ENCODE data around the gene NCOA3.

DNA sequence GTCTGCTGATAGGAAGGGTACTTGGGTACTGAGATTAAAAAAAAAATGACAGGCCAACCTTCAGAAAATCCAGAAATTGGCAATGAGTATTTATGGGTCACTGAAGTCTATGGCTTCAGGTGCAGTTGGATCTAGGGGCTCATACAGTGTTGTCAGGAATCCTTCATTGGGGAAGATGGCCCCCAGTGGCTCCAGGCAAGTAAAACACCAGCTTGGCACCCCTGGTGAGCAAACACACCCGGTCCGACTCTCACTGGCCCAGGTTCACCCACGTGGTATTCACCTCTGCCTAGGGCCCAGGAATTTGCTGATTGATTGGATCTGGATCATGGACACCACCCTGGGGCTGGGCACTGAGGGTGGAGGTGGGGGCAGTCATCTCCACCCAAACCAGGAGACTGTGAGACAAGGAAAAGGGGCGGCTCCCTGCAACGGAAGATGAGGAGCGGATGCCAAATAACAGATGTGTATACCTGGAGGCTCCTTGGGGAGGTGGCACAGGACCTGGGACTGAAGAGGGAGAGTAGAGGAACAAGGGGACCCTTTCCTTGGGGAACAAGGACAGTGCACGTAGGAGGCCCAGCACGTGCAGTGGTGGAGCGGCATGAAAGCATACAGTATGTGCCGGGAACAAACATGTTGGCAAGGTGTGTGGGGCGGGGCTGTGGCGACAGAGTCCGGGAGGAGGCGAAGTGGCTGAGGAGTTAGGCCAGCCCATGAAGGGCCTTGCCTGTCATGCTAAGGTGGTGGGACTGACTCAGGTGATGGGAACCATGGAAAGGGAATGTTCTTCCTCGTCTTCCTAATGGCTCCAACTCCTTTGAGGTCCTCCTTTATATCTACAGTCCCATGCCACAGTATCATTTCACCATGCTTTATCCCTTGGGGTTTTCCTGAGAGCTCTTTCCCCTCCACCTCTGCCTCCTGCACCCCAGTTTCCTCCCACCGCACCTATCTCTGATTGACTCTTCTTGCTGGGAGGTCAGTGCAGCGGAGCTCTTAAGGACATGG lies 4.9 kb downstream of the SLC2A10 start:
- PRO-cap = no peak

GRCh38 chr20:46994436-46994739 lies 99.7 kb downstream of the EYA2 start:
- PRO-cap = no peak

DNA sequence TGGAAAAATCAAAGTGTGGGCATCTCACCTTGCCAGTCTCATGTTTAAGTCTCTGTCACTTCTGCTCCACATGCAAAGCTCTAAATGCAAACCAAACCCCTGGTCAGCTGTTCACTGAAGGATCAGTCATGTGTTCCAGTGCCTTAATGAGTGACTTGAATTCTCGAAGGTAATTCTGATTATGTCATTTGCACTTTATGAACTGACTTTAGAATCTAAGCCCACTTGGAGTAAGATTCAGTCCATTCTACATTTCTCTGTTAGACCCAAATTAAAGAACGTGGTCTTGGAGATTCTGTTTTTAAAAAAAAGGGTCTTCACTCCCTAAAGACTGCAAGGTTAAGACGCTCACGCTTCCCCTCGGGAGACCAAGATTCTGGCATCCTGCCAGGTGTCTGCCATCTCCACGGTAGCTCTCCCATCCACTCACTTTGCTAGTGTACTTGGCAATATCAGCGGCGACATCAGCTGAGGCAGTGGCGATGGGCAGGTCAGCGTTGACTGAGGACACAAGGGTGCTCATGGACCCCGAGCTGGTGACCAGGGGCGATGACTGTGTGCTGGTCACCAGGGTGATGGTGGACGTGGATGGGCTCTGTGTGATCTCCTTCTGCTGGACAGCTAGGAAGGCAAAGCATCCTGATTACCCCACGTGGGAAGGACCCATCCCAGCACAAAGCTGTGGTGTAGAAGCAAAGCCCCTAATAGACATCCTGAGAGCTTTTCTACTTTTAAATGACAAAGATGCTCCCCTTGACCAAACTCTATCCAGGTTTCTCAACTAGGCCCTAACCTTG lies 120.4 kb downstream of the ZMYND8 start:
- PRO-cap = no peak

DNA sequence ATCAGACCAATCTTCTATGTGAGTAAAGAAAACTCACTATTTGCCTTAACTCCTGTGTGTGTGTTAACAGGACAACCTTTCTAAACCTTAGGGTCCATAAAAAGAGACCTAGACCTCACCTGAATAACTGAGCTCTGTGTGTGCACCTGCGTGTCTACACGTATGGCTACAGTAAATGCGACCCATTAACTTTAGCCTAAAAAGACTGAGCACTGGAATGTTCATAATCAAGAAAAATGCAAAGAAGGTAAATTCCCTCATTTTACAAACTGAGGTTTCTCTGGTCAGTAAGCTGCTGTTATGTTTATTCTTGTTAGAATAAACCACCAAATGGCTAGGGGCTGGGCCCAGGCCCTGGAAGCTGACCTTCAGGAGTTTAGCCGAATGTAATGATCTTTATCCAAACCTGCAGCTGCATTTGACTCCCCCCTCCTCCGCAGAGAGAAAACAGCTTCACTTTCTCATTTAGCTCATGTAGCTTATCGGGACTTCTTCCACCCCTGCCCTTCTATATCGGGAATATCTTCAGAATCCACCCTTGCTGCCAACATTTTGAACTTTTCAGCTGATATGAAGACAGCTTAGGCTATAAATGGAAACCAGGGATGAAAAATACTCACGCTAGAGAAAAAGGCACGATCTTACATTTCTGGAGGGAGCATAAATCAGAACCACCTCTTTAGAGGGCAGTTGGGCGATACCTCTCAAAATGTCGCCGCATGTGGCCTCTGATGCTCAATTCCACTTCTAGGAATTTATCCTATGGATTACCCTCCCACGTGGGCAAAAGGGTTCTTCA lies 102.7 kb downstream of the ZMYND8 start:
- PRO-cap = no peak

DNA sequence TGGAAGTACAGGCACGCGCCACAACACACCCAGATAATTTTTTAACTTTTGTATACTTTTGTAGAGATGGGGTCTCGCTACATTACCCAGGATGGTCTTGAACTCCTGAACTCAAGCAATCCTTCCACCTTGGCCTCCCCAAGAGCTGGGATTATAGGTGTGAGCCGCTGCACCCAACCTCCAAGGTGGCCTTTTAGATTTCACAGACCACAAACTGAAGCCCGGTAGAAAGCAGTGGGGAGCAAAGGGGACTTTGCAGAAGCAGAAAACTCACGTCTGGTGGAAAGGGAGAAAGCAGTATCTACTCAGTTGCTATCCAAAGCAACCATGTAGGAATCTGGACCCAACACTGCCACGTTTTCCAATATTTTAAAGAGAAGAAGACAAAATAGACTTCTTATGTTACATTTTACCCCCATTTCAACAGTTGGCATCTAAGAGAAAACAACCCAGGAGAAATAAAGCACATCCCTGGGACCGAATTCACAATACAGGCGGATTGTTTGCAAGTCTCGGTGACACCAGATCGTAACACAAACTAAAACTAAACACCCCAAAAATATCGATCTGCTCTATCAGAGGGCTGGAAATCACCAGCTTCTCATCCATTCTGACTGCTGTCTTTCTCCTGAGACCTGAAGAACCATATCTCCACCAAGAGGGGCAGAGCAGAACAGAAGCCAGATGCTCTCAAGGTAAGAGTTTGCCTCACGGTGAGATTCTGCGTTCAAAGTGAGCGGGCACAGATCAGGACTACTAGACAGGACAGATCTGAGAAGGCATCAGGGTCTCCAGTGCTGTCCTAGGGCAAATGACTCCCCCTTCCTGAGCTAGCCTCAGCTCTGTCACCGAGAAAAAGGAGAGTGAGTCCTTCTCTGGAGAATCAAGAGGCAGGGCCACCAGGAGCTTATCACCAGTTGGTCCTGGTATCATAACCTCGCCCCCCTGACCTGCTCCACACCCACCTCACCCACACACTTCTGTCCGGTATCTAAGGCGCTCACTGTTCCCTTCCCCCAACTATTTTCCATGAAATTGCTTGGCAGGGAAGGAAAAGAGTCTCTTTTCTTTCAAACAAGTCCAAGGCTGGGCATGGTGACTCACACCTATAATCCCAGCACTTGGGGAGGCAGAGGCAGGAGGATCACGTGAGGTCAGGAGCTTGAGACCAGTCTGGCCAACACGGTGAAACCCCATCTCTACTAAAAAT lies 78.0 kb downstream of the ZMYND8 start:
- PRO-cap = no peak

DNA sequence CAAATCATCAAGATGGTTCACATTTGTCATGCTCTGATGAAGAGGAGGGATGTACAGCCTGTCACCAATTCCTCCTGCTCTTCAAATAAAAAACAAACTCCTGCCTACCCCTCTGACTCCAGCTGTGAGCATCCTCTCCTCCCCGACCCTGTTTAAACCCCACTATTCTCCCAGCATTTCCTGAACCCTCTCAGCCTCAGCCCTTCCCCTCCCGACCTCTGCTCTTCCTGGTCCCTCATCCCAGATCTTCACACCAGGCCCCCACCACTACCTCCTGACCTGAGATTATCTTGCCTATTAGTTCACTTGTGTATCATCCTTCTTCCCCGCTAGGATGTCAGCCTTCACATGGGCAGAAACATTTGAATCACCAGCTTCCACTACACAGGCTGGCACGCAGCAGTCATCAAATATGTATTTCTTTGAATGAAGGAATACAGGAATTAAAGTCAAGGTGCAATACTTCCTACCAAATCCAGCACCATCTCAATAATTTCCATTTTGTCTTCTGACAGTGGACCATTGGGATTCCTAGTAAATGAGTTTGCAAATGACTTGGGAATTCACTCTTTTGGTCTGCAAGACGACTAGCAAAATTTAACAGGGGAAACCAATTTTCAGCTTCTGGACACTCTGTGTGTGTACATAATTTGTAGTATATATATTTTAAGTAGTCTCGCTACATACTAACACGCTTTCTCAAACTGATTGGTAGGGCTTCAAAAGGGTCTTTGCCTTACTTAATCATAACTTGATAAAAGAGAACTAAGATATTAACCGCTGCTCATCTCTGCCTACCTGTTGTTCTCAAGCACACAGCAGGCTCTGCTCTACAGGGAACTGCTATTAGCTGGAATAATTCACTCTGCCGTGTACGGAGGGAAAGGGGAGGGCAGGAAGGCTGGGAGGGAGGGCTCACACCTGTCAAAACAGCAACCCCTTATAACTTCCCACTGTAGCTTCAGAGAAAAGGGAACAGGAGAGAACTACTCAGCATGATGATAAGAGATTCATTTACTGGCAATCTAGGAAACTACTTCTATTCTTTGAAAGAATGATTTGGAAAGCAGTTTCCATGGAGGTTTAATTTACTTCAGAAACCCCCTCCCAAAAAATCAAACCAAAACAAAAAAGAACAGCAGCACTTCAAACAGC lies 75.4 kb downstream of the ZMYND8 start:
- PRO-cap = no peak

- PRO-cap = no peak
These were observed 60.5 kb downstream of the ZMYND8 start for GRCh38 chr20:47295509-47296802.

DNA sequence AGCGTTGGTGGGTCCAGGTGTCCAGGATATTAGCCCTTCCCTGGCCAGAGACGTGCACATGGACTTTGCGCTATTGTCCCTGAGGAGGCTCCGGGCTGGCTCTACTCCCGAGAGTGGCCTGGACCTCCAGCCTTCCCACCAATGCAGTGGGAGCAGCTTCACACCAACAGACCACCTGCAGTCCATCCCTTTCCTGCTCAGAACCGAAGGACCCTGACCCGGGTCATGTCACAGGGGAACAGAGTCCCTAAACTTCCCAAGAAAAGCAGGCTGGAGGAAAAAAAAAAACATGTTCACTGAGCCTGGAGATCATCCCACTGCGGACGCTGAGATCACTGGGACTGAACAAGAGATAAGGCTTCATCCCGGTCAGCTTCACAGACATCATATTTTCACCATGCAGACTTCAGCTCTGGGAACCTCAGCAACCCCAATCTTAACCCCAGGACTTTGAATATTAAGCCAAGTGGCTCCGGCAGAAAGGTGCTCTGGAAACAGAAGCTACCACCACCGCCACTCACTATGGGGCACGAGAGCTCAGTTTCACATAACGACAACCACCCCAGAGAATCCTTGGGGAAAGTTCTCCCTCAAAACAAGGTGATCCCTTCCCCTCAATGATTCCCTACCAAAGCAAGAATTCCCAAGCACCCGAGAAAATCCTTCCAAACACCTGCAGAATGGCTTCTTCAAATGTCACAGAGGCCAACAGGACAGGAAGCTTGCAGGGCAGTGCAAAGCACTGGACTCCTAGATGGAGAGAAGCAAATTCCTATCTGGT lies 18.2 kb downstream of the ZMYND8 start:
- PRO-cap = no peak

GRCh38 chr20:47360164-47361428 lies 4.1 kb upstream of the ZMYND8 start:
- PRO-cap = bidirectional peak, plus-strand start at chr20:47360433, minus-strand start at chr20:47360273; bidirectional peak, plus-strand start at chr20:47360800, minus-strand start at chr20:47360856

DNA sequence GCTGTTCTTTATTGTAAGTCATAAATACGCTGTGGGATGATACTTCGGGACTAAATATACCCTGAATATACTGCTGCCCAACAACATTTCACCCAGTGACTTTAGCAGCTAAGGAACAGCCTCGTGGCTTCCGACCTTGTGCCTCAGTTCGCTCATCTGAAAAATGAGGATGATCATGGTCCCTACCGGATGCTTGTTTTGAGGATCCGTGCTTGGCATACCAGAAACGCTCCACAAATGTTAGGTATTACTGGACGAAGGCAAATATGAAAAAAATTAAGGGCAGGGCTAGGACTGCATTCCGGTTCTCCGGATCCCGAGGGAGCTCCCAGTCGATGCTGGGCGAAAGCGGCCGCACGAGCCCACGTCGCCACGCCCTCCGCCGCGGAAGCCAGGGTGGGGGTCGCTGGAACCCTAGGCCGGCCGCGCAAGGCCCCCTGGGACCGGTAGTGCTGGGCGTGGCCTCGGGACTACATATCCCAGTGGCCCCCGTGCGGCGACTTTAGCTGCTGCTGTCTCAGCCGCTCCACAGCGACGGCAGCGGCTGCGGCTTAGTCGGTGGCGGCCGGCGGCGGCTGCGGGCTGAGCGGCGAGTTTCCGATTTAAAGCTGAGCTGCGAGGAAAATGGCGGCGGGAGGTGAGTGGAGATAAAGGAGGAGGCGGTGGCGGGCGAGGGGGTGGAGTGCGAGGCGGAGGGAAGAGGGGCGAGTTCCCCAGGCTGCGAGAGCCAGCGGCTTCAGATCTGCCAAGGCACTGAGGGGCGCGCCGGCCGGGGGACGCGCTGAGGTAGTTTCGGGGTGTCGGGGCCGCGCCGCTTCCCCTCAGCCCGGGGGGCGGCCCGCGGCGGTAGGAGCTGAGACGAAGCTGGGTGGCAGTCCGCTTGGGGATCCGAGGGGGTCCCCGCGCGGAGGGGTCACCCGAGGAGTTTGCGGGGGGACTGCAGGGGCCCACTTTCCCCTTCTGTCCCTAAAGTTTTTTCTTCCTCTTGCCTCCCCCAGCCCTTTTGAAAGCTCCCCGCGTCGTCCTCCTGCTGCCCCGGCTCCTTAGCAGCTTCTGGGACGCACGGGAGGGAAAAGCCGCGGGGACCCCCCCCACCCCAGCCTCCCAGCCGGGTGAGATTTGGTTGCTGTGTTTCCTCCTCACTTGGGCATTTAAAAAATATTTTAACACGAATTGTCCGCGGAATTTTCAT lies at the start of gene NCOA3:
TSS of gene NCOA3 (plus strand) at position 505 of the 1,192 bp plus-strand sequence.
- PRO-cap = bidirectional peak, plus-strand start at position 541 of the sequence, minus-strand start at position 381 of the sequence; unidirectional peak, minus-strand start at position 1,045 of the sequence

DNA sequence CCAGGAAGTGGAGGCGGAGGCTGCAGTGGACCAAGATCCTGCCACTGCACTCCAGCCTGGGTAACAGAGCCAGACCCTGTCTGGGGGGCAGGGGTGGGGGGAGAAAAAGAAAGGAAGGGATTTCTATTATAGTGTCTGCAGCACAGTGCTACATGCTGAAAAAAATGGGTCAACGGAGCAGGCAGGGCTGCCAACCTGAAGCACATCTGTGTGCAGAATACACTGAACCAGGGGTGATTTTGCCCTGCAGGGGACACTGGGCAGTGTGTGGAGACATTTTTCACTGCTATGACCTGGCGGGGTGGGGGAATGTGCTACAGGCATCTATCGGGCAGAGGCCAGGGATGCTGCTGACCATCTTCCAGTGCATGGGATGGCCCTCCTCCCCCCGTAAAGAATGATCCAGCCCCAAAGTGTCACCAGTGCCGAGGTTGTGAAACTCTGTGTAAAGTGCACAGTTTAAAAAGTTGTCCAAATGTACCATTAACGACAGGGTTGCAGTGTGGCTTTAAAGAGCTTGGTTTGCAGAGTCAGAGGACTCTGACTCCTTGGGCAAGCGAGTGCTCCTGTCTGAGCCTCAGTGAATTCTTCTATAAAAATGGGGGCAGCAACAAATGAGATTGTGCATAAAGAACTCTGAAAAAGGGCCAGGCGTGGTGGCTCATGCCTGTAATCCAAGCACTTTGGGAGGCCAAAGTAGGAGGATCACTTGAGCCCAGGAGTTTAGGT lies 72.2 kb downstream of the SULF2 start:
- PRO-cap = no peak

- PRO-cap = no peak
These were observed 28.1 kb downstream of the SULF2 start for GRCh38 chr20:47757026-47757723.

- PRO-cap = no peak
These were observed 57.5 kb upstream of the SULF2 start for GRCh38 chr20:47842798-47843251.

DNA sequence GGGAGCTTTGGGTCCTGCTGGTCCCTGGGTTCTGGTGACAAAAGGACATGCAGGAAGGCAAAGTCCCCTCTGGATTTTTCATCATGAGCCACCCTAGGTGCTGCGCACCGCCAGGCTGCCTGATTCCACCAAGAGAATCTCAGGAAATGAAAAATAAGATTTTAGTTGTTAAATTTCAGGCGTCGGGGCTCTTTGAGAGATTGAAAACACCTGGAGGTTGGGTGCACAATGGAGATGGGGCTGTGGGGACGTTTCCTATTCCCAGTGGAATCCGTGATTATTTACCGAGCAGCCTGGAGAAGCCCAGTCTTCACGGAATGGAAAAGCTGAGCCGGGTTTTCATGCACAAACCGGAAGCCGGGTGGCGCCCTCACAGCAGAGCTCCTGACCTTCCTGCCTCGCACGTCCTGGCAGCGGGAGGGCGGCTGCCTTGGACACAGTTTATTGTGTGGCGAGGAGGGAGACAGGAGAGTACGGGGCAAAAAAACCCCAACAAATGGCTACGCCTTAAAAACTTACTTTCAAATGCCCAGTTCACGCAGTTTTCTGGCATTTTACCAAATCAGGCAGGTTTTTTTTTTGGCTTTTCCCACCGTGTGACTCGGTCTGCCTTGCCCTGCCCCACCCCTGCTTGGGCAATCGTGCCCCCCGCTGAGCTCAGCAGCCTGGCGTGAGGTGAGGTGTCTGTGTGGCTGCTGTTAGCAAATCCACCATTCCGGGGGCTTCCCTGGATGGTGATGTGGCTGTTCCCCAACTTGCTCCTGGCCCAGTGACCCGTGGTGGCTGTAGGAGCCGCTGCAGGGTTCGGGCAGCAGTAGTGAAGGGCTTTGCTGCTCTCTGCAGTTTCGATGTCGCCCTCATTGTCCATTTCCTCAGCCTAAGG lies 187.0 kb upstream of the SULF2 start:
- PRO-cap = no peak

GRCh38 chr20:48120082-48120495 lies 334.8 kb upstream of the SULF2 start:
- PRO-cap = no peak

GRCh38 chr20:48636195-48636845 lies 191.5 kb downstream of the PREX1 start:
- PRO-cap = no peak

GRCh38 chr20:48642463-48642848 lies 185.3 kb downstream of the PREX1 start:
- PRO-cap = no peak

DNA sequence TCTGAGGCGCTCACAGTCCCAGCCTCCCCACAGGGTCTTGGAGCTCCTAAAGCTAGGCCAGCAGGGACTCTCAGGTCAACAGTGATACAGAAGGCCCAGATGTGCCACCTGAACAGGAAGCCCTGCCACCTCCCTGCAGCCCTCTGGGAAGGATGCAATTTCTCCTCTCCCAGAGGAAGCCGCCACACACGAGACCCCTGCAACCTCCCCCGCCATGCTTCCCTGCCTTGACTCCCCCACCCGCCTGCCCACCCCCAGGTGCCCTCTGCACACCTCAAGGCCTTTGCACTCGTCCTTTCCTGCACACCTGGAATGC lies 158.9 kb downstream of the PREX1 start:
- PRO-cap = no peak

DNA sequence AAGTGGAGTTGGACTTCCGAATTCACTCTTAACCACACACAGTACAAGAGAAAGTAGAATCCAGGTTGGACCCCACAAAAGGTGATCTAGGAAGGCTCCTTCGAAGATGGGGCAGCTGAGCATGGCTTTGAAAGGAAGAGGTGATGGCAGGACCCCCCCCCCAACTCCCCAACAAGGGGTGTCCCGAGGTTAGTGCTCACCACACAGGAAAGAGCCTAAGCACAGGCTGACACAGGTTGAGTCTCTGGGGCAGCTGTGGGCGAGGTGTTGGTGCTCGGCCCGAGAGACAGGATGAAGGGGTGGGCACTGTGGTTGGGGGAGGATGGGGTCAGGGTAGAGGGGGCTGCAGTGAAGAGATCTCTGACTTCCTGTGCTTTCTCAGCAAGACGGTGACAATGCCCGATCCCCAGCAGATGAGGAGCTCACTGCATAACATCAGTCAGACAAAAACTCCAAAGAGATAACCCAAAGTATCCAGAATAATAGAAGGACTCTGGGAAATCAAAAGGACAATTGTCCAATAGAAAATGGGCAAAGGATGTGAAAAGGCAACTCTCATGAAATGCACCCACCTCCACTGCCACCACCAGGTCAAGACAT lies 108.5 kb downstream of the PREX1 start:
- PRO-cap = no peak

DNA sequence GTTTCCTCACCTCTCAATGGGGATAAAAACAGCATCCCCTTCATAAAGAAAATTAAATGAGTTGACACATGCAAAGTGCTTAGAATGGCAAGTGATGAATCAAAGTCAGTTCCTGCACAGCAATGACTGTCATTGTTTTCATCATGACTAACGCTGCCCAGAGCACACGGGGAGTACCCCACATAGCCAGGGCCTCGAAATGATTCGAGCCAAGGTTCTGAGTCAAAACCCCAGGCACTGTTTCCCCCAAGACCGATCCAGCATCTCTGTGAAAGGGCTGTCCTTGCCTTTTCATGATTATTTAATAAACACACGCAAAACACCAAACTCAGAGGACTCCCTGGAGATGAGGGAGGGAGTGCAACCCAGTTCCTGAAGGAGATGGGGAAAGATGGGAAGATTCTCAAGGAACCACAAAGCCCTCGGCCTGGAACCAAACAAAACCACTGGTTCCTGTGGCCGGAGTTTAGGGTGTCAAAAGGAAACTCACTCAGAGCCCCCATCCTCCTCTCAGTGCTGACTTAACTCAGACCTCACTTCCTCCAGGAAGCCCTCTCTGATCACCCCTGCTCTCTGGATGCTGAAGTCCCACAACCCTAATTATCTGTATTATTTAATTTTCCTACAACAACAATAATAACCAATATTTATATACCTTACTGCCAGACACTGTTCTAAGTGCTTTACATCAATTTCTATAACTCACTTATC lies 3.7 kb downstream of the PREX1 start:
- PRO-cap = no peak

Measured in sciatic nerve (tissue), 1 donor.